Metanephros (tissue), 2 donors: Measurements from ENCODE around the gene SUSD1.

- RAMPAGE, long total RNA: no peak
These were observed 39.1 kb upstream of the UGCG start for GRCh38 chr9:111857437-111857987.

DNA sequence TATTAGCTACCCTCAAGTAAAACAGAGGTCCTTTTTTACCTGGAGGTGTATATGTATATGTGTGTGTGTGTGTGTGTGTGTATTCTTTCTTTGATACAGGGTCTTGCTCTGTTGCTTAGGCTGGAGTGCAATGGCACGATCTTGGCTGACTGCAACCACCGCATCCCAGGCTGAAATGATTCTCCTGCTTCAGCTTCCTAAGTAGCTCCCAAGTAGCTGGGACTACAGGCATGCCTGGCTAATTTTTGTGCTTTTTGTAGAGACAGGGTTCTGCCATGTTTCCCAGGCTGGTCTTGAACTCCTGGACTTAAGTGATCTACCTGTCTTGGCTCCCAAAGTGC is 3.8 kb downstream of the UGCG start:
- RAMPAGE, long total RNA: no peak

DNA sequence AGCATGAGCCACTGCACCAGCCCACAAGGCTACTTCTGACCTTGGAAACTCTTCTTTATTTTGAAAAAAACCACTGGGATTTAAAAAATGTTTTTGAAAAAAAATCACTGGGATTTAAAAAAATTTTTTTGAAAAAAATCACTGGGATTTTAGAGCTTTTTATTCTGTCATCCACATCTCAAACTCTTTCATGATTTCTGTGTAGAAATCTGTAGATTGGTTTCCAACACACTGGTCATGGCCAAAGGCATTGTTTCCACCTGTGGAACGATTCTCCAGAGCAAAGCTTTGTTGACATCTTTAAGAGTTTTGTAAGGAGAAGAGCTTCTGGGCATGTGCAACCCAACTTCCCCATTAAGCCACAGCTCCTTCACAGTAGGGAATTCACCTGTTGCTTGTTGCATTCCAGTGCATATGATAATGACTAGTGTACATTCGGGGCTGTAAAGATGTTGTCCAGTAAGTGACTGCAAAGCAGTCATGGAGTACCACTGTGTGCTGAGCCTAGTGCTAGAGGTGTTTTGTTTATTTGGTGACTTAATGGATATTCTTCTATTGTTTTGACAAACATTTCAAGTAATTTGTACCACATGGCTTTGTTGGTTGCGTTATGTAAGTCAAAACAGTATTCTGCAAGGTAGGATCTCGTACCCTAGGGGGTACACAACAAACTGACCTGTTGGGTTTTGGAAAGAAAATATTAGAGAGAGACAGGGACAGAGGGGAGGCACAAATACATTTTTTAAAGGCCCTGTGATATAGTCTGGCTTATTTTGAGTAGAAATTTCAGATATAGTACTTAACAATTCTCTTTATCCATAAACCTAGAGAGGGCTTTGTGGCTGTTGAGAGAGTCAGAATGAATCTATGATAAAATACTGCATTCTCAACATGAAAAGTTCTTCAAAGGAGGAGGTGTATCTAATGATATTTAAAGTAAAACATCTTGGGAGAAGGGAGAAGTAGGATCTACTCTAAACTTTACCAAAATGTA is 12.9 kb downstream of the UGCG start:
- RAMPAGE, long total RNA: no peak

DNA sequence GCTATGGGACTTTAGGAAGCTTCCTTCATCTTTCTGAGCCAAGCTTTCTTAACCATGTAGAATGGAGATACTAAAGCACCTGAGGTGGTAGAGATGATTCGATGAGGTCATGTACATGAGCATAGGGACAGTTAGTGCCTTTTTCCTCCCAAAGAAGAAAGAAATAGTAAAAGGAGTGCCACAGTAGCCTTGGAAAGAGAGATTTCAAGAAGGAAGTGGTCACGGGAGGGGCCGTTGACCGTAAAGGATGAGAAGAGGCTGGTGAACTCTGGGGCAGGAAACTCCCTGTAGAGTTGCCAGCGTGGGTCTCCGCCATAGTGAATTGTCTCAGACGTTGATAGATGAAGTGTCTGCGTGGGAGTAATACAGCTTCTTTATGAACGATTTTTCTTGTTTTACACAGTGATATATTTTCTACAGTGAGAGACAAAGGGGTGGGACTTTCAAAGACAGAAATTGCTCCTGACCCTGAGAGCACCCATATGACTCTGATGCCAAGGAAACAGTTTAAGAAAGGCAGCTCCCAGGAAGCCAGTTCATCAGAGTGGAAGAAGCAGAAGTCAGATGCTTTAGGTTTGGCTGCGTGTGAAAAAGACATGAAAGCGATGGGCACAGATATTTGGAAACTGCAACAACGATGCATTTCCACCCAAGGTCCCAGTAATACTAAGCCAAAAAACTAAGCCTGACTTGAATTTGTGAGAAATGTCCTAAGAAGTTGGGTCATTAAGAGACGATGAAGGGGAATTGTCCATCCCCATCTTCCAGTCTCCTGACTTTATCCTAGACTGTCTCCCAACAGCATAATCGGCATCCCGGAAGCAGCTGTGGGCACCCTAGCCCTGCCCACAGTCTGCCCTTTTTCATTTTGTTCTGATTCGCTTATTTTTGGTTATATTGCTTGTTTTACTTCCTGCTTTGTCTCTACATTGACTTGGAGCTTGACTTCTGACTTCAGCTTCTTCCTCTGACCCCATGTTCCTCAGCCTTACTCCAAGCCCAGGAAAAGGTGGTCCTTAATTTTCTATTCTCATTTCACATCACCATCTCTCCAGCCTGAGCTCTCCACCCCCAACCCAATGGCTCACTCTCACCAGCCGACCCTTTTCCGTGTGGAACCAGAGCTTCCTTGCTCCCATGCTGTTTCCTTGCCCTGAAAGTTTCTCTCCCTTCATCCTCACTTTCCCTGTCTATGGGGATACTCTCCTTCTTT is 41.5 kb downstream of the UGCG start:
- RAMPAGE, long total RNA: no peak

DNA sequence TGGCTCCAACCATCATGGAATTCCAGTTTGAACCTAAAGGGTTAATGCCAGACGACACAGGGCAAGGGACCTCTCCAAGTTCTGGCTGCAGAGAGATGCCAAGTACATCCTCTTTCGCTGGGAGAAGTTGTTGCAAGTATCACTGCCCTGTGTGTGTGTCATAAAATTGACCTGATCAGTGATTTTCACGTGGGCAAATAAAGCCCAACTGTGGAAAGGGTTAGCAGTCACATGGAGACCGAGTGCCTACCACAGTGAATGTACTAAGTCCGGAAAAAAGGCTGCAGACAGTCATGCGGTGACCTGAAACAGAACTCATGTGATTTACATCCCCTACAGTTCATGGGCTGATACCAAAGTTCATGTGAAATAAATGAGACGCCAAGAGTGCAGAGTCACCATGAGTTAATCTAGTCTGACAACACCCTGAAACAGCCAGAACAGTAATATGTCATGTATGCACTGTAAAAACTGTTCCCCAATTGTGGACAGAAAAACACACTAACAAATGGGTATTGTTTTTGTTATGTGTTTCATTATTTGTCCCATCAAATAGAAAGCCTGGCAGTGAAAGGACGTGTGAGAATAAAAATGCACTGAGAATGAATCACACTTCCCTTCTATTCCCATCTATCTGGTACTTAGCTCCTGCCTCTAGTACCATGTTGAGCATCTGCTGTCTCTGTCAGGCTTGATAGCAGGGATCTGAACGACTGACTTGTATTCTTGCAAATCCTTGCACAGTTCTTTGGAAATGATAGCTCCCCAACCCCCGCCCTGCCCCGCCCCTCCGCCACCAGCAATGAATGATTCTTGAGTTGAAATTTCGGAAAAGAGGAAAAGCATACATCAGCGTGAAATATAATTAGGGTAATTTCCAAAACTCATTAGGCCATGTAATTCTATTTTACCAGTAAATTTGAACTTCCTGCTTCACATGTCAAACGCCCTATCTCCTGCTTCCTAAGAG is 115.6 kb downstream of the SUSD1 start:
- RAMPAGE, long total RNA: no peak

DNA sequence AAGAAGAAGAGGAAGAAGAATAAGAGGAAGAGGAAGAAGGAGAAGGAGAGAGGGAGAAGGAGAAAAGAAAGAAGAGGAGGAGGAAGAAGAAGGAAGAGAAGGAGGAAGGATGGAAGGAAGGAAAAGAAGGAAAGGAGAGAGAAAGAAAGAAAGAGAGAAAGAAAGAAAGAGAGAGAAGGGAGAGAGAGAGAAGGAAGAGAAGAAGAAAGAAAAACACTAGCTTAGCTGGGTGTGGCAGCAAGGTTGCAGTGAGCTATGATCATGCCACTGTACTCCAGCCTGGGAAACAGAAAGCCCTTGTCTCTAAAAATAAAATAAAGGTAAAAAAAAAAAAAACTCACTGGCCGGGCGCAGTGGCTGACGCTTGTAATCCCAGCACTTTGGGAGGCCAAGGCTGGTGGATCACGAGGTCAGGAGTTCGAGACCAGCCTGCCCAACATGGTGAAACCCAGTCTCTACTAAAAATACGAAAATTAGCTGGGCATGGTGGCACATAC is 19.2 kb downstream of the SUSD1 start:
- RAMPAGE, long total RNA: no peak

DNA sequence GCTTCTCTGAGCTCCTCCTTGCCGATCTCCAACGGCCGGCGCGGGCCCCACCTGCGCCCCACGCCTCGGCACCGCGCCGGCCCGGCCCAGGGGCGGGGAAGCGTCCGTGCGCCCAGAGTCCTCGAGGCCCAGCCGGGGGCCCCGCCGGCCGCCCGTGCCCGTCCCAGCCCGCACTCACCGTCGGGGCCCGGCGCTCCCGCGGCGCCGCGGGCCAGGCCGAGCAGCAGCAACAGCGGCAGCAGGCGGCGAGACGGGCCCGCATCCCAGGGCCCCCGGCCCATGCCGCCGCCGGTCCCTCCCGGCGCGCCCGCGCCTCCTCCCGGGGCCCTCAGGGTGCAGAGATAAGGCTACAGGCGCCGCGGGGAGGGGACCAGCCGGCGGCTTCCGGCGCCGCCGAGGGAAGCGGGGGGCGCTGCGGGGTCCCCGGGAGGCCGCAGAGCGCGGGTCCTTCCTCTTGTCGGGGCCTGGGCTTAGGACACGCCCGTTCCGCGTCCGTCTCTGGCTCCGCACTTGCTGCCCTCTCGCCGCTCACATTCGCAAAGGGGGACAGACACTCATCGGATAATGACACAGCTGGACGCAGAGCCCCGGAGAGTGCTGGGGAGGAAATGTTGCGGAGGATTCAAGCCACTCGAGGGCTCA is at the start of gene SUSD1:
Gene SUSD1 (minus strand): TSS at position 343 of the 642 bp plus-strand sequence.
- RAMPAGE, long total RNA: no peak

- RAMPAGE, long total RNA: no peak
These were observed 433 bp upstream of the SUSD1 start for GRCh38 chr9:112175597-112175863.

GRCh38 chr9:112180286-112180804 is 5.2 kb upstream of the SUSD1 start:
- RAMPAGE, long total RNA: no peak

- RAMPAGE, long total RNA: no peak
These were observed 47.4 kb upstream of the SUSD1 start for GRCh38 chr9:112222408-112222995.

DNA sequence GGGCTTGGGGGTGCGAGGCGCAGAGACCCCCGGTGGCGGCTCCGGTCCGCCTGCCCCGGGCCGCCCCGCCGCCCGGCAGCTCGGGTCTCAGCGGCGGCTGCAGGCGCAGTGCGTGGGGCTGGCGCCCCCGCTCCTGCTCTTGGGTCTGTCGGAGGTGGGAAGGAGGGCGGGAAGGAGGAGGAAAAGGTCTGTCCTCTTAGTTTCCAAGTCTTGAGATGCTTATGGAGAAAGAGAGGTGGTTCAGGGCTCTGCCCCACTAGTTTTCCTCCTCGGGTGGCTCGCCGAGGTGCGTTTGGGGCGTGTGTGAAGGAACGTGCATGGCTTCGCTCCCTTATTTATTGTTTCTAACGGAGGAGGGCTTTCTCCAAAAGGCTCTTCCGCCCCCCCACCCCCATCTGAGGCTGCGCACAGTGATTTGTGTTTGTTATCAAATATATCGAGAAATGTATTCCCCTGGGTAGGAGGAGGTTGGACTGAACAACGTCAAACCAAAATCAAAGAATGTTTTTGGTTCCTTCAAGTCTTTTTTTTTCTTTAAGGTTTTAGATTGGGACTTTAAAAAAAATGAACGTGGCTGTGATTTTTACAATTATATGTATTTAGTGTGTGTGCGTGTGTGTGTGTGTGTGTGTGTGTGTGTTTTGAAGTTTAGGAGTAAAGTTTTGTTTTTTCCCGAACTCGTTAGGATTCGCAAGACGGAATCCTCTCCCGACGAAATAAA is 868 bp downstream of the KIAA1958 start:
- RAMPAGE, long total RNA: no peak

DNA sequence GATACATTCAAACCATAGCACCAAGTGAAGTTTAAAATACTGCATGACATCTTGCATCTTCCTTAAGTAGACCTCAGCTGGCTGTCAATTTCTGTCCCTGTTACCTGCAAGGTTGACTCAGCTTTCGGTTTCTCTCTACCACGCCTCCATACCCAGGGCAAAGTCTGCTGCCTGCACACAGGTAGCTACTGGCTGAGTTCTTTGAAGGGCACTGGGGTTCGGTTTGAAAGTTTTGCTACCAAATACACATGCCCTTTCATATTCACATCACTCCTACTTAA is 69.5 kb downstream of the KIAA1958 start:
- RAMPAGE, long total RNA: no peak

DNA sequence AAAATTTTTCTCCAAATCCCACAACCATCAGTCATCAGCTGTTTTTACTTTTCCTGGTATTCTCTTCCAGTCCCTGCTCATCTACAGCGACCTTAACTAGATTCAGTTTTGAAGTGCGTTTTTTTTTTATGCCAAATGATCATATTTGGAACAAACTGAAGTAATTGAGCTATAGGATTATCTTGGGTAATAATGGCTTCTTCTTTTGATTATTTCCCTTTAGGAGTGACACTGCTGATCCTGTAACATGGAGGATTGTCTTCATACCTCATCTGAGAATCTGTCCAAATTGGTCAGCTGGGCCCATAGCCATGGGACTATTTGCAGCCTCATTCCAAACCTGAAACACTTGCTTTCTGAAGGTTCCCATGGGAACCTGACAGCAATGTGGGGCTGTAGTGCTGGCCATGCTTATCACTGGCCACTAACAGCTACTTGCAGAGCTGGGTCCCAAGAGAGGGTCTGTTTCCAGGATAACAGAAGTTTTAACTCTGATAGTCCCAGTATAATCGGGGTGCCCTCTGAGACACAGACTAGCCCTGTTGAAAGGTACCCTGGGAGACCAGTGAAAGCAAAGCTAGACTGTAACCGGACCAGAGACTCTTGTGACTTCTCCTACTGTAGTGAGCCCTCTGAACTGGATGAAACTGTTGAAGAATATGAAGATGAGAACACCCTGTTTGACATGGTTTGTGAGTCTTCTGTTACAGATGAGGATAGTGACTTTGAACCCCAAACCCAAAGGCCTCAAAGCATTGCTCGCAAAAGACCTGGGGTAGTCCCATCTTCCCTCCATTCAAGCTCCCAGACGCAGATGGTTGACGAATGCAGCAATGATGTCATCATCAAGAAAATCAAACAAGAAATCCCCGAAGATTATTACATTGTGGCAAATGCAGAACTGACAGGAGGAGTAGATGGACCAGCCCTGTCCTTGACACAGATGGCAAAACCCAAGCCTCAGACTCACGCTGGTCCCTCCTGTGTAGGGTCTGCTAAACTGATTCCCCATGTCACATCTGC is 87.5 kb downstream of the KIAA1958 start:
- RAMPAGE, long total RNA: no peak

DNA sequence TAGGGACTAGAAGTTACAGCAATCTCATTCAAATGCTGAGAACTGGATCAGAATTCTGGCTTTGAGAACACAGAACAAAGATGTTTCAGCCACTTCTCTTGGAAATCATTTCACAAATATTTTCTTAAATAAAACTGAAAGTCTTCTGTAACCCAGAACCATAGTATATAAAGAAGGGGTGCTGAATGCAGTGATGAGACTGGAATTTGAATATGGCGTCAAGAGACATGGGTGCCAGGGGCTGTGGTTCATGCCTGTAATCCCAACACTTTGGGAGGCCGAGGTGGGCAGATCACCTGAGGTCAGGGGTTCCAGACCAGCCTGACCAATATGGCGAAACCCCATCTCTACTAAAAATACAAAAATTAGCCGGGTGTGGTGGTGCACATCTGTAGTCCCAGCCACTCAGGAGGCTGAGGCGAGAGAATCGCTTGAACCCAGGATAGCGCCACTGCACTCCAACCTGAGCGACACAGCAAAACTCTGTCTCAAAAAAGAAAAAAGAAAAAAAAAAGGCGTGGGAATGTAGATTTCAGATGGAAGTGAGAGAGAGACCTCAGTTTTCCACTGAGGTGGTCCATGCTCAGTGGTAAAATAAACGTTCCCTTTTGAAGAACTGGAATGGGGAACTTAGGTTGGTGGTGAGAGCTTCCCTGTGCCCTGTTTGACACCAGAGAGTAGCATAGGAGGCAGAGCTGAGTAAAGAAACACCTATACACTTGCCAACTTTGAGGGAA is 110.9 kb downstream of the INIP start:
- RAMPAGE, long total RNA: no peak

GRCh38 chr9:112737667-112738146 is 12.9 kb upstream of the SNX30 start:
- RAMPAGE, long total RNA: no peak

DNA sequence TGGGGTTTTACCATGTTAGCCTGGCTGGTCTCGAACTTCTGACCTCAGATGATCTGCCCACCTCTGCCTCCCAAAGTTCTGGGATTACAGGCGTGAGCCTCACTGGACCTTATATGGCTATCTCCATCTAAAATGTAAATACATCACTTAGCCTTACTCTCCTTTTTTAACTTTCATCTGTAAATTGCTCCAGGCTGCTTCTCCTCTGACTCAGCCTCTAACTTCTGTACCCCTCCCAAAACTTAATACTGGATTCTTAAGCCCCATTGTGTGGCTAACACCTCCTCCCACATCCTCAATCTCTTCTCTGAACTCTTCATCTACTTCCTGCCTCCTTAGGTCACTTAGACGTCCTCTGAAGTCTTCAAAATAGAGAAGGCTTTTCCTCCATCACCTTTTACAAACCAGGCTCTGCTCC is 4.0 kb downstream of the SNX30 start:
- RAMPAGE, long total RNA: no peak

GRCh38 chr9:112755677-112756066 is 5.1 kb downstream of the SNX30 start:
- RAMPAGE, long total RNA: no peak

DNA sequence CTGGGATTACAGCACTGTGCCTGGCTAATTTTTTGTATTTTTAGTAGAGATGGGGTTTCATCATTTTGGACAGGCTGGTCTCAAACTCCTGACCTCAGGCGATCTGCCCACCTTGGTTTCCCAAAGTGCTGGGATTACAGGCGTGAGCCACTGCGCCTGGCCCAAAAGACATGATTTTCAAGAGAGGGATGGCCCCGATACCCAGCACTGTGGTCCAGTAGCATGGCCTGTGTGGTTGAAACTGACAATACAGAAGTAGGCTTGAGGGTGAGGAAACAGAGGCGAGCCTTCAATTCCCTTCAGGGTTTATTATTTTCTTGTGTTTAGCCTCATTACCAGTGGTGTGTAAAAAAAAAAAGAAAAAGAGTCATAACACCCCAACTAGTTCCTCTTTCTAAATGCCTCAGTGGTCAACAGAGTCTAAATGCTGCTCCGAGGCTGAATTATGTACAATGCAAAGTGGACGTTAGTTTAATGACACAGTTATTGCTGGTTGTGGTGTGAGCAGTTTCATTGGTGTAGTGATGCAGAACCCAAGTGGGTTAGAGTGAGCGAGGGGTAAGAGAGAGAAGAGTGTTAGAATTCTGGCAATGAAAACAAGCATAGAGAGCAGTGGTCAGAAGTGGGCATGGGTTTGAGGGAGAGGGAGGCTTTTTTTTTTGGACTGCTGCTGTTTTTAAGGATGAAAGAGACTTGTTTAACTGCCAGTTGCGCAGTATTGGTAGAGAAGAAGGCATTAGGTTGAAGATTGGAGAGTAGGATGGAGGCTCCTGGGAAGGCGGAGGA is 58.9 kb downstream of the SNX30 start:
- RAMPAGE, long total RNA: no peak

- RAMPAGE, long total RNA: no peak
These were observed 58.8 kb downstream of the SLC46A2 start for GRCh38 chr9:112831937-112832270.

GRCh38 chr9:113219844-113220246 is 1.2 kb downstream of the FKBP15 start:
- RAMPAGE, long total RNA: no peak